Cerebellum (tissue), 5 donors: ENCODE data around the genes STXBP3 and WDR47.

- PRO-cap, 3 experiments = peak in 3 of 3 experiments; most common plus-strand start chr1:107140093 (in 2); most common minus-strand start chr1:107139826 (in 3)
- RAMPAGE, long total RNA = no peak
These were observed 901 bp upstream of the NTNG1 start for GRCh38 chr1:107139556-107140719.

DNA sequence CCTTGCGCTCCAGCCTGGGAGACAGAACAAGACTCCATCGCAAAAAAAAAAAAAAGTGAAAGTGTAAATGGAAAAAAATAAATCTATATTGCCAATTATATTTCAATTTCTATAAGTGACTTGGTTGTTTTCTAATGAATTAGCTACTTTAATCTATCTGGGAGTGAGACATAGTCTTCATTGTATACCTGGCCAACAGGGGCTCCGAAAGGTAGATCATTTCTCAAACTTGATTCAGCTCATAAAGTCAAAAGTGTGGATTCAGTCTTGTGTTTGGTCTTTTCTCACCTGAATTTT lies 165.8 kb downstream of the NTNG1 start:
- PRO-cap, 3 experiments = no peak in any of the 3 experiments
- RAMPAGE, long total RNA = no peak

GRCh38 chr1:107415247-107415748 lies 274.5 kb downstream of the NTNG1 start:
- PRO-cap, 3 experiments = no peak in any of the 3 experiments
- RAMPAGE, long total RNA = no peak

DNA sequence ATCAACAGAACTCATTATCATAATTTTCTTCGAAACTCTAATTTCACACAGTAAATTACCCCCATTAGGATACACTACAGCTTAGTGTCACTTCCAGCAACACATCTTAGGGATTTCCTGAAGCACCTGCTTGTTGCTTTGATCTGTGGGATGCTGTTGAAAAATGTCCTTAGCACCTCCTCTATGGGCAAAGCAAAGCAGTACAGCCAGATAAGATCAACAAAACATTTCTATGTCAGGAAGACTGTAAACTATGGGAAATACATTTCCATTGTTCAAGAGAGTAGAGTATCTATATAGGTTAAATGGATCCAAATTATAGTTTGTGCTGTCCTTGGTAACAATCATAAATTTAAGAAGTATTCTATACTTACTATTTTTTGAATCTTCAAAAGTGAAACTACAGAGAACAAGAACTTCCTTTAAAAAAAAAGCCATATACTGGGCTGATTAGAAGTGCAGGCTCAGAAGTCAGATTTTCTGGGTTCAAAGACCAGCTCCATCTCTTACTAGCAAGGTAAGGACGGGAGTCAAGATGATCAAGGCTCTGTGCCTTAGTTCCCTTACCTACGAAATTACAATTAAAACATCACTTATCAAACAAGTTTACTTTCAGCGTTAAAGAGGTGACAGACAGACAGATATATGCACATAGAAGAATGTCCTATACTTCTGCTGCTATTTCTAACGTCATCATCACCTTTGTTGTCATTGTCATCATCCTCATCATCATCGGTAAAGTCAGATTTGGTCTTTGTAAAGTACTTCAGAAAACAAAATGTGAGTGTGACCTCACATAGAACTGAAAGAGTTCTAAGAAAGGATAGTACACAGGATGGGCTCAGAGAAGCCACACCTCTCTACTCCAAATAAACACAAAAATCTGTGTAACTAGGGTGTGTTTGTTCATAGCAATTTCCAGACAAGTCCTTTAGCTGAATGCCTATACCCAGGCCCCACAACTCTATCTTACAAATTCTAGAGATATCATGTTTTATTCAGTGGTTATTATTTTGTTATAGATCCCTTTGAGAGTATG lies 178.8 kb downstream of the VAV3 start:
- PRO-cap, 3 experiments = no peak in any of the 3 experiments
- RAMPAGE, long total RNA = no peak

DNA sequence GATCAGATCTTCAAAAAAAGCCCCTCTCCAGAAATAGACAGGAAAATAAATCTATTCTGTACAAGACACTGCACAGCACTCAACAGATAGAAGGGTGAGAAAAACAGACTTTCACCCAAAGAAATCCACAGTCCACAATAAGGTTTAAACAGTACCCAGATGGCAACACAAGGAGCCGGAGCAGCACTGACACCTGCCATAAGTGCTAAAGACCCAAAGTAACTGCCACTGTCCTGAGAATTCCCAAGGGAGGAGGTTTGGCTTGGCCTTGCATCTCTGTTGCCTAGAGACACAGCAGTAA lies 68.1 kb downstream of the VAV3 start:
- PRO-cap, 3 experiments = no peak in any of the 3 experiments
- RAMPAGE, long total RNA = no peak

DNA sequence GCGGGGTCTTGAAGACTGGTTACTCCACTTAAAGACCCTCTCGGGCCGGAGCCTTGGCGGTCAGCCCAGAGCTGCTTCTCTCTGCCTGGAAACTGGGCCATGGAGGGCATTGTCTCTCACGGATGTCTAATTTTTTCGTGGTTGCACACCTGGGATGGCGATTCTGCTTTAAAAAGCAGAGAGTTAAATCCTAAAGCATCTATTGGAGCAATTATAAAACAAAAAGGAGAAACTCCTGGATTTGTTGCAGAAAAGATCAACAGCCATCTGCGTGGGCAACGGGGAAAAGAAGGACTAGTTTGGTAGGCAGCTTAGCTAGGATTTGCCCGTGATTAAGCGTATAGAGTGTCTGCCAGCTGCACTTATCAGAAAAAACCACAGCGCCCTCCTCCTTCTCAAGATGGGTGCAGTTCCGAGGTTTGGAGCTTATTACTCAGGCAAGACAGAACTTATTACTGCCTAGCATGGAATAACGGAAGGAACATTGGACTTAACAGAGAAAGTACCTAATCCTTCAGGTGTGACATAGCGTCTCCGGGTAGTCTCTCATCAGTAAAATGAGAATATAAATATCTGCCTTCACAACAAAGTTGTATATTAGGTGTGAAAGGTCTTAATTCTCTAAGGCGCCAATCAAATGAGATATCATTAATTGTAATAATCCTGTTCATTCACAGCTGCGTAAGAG lies 578 bp upstream of the SLC25A24 start:
- PRO-cap, 3 experiments = peak in 3 of 3 experiments; most common minus-strand start position 334 of the sequence (in 3)
- RAMPAGE, long total RNA = no peak

- PRO-cap, 3 experiments = no peak in any of the 3 experiments
- RAMPAGE, long total RNA = no peak
These were observed 1.8 kb downstream of the EEIG2 start for GRCh38 chr1:108561682-108562110.

DNA sequence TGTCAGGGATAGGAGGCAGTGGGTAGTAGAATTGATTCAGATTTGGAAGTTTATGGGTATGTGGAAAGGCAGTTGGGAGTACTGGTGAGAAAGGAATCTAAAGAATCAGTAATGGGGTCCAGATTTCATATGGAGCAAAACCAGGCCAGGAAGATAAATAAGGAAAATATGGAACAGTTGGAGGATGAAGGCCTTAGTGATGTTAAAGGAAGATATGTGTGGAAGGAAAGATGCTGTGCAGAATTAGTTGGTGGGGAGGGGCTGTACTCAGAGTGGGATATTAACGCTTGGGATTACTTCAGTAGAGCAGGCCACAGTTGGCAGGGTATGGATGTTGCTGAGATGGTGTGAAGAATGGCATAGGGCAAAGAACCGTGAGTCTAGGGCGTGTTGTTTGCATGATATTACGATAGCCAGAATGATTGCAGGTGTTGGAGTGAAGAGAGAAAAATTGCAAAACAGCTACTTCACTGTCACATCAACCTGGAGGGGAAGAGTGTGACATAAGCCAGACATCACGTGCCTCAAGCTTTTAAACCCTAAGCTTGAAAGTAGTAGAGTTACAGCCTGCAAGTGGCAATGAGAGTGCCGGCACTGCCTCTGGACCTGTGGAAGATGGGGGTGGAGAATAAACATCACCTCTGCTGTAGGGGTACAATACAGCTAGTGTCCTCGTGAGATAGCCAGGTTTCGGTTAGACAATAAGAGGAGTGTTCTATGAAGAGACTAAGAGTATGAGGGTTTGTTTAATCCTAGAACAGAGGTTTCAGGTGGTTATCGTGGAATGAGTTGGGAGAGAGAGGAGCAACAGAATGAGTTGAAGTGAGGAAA lies 11.0 kb downstream of the EEIG2 start:
- PRO-cap, 3 experiments = no peak in any of the 3 experiments
- RAMPAGE, long total RNA = no peak

GRCh38 chr1:108645452-108646183 lies 15.3 kb downstream of the HENMT1 start:
- PRO-cap, 3 experiments = no peak in any of the 3 experiments
- RAMPAGE, long total RNA = no peak

- PRO-cap, 3 experiments = no peak in any of the 3 experiments
- RAMPAGE, long total RNA = no peak
These were observed 14.3 kb downstream of the HENMT1 start for GRCh38 chr1:108646184-108647417.

DNA sequence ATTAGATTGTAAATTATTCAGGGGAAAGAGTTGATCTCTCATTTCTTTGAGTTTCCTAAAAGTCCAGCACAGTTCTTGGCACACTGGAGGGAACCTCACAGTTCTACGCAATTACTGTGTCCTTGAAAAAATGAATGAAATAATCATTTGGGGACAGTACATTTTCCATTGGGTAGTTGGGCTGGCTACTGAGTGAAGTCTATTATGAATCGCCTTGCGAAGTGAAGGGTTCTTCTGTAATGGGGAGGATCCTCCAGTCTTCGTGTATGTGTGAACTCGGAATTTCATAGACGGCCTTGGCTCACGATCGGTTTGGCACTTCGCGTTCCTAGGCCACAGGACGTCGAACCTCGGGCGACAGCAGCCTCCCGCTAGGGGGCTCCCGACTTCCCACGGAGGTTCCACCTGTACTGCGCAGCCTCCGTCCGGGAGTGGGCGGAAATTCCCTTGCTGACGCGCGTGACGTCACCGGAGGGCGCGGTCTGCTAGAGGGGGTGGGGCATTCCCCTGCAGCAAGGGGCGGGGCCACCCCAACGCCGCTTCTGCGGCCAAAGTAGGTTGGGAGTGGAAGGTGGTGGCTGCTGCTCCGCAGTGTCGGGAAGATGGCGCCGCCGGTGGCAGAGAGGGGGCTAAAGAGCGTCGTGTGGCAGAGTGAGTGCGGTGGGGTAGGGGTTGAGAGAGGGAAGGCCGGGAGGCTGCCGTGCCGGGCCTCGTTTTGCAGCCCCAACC lies at the start of gene STXBP3:
Gene STXBP3, plus strand, starts transcription at position 539 of the 729 bp plus-strand sequence.
- PRO-cap, 3 experiments = peak in 3 of 3 experiments; most common plus-strand start position 551 of the sequence (in 3); most common minus-strand start position 414 of the sequence (in 2)
- RAMPAGE, long total RNA = no peak

GRCh38 chr1:108828295-108829047 lies 28.4 kb downstream of the AKNAD1 start:
- PRO-cap, 3 experiments = no peak in any of the 3 experiments
- RAMPAGE, long total RNA = no peak

DNA sequence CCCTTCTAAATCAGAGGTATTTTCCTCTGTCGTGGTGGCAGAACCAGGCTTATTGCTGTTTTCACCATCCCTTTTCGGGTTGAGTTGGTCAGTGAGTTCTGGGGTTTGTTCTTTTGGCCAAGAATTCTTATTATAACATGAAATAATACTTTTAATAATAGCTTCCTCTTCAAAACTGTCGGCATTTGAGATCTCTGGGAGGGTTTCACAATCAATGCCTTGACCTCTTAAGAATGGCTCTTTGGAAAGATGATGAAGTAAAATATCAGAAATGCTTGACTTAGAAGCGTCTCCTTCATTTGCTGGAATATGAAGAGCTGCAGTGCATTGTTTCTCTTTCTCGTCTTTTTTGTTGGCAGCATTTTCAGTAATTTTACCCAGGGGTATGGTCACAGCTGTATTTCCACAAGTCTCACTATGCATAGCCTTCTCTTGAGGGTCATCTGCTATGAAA lies 4.8 kb downstream of the AKNAD1 start:
- PRO-cap, 3 experiments = no peak in any of the 3 experiments
- RAMPAGE, long total RNA = no peak

DNA sequence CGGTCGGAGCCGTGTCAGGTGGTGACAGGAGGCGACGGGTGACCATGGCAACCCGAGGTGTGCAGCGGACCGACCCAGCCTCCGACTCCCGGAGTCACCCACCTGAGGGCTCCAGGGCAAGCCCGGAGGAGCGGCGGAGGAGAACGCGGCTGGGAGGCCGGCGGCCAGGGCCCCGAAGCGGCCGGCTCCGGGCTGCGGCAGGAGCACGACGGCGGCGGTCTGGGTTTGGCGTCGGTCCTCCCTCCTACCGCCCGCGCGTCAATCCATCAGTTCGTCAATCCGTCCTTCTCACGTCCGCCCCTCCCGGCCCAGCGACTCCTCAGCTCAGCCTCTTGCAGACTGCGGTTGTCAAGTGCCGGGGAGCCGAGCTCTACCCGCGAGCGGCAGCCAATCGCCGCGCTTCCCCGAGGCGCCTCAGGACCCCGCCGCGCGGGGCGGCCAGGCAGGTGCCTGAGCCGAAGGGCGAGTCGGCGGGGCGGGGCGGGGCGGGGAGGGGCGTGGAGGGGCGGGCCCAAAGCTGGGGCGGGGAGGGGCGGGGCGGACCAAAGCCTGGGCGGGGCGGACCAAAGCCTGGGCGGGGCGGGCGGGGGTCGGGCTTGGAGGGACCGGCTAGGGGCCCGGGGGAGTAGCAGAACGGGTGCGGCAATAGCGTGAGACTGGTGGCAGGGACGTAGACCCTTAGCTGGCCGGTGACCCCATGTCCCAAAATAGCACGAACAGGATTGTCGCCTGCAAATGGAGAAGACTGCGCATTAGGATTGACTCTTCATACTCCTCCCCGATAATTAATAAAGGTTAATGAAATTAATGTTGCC lies at the start of gene WDR47:
Gene WDR47, minus strand, starts transcription at position 343 of the 815 bp plus-strand sequence.
- PRO-cap, 3 experiments = peak in 3 of 3 experiments; most common plus-strand start position 631 of the sequence (in 2); most common minus-strand start position 341 of the sequence (in 2)
- RAMPAGE, long total RNA = no peak

GRCh38 chr1:109091512-109092168 lies 1.1 kb downstream of the TMEM167B start:
- PRO-cap, 3 experiments = no peak in any of the 3 experiments
- RAMPAGE, long total RNA = no peak

DNA sequence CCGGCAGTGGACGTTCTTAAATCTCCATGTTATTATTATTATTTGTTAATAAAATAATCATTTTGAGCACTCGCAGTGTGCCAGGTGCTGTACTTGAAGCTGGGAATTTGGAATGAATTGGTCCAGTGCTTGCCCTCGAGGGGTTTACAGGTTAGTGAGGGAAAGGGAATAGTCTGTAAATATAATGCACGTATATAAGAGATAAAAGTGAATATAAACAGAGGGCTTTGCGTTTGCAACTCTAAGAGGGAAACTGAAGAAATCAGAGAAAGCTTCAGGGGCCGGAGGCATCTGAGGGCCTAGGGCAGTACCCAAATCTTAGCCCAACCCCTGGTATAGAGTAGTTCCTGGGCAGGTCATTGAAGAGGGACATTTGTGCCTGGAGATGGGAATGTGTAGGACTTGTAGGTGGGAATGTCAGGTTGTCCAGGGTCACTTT lies 17.6 kb downstream of the ELAPOR1 start:
- PRO-cap, 3 experiments = no peak in any of the 3 experiments
- RAMPAGE, long total RNA = no peak

GRCh38 chr1:109138185-109138938 lies 24.4 kb downstream of the ELAPOR1 start:
- PRO-cap, 3 experiments = no peak in any of the 3 experiments
- RAMPAGE, long total RNA = no peak

GRCh38 chr1:109263626-109264042 lies 14.3 kb downstream of the CELSR2 start:
- PRO-cap, 3 experiments = no peak in any of the 3 experiments
- RAMPAGE, long total RNA = no peak

DNA sequence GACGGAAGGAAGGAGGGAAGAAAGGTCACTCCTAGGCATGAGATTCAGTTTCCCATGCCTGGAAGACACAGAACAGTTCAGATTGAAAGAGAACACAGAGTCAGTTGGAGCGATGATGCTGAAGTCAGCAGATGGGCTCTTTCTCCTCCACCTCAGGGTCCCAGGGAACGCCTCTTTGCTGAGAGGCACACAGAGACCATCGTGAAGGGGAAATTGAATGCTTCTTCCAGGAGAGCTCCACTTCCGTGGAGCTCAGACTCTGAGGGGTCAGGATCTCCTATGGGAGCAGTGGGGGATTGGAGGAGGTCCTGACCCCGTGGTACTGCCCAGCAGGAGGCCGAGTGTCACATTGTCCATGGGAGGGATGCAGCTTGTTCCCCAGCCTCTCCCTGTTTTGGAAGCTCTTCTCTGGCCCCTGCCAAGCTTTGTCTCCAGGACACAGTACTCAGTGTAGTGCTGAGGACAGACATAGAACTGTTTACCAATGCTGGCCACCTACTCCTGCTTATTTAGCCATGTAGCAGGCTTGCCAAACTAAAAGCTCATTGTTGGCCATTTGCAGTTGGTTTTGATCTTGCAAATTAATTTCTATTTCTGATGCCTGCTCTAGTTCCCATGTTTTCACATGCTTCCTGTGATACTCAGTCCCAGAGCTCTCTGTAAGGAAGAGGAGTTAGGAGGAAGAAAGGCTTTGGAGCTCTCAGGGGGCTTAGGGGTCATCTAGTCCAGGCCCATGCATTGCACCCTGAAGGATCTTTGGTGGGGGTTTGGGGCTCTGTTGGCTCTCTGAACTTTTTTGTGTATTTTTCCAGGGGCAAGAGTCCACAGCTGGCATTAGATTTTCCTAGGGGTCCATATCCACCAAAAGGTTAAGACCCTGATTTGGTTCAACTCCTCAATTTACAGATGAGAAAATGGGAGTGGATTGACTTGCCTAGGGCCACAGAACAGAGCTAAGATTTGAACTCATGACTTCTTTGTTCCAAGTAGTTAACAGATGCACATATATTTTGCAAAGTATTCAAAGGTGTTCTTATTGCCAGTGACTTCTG lies 2.2 kb downstream of the MYBPHL start:
- PRO-cap, 3 experiments = no peak in any of the 3 experiments
- RAMPAGE, long total RNA = no peak

- PRO-cap, 3 experiments = no peak in any of the 3 experiments
- RAMPAGE, long total RNA = no peak
These were observed 9.8 kb upstream of the MYBPHL start for GRCh38 chr1:109316580-109317095.